H7 (cell line): ENCODE measurements around the genes URB1 and GART.

- RAMPAGE, long total RNA, result no peak
Measured at GRCh38 chr21:31174031-31174804, 135.9 kb upstream of the KRTAP19-8 start.

DNA sequence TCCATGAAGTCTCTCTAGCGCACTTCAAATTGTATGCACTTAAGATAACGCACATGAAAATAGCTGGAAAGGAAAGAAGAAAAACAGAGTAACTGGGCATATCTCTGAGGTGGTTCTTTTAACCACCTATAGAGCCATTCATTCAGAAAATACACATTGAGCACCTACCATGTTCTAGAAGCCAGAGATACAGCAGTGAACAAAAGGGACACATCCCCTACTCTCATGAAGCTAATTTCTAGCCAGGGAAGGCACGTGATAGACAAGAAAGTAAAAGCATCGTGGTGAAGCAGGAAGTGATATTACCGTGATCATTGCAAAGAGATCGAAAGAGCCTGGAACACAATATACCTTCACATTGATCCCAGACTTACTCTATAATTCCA is 76.0 kb downstream of the TIAM1 start:
- RAMPAGE, long total RNA, result no peak

DNA sequence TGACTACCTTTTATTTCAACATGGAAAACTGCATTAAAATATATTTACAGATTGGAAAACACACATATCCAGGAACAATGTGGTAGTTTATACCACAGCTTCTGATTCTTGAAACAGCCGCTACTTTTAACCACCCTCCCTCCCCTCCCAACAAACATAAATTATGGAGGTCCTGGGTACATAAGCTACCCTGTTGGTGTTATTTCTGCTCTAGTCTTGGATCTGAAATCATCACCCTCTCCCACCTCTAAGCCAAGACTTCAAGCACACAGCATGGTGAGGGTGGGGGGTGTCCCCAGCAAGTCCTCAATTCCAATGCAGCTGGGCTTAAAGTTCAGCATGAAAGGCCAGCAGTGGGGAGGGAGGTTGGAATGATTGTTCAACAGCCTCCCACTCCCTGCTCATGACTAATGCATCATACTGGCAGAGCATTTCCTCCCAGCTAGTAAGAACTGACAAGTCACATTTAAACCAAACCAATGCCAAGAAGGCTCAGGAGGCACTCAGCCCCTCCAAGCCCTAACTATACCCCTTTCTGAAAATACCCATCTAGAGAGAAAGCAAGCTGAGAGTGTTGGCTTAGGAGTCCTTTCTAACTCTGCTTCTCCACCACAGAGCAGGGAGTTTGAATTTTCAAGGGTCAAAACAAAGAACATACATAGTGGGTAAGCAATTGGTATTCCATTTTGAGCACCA is 50.1 kb downstream of the TIAM1 start:
- RAMPAGE, long total RNA, result no peak

DNA sequence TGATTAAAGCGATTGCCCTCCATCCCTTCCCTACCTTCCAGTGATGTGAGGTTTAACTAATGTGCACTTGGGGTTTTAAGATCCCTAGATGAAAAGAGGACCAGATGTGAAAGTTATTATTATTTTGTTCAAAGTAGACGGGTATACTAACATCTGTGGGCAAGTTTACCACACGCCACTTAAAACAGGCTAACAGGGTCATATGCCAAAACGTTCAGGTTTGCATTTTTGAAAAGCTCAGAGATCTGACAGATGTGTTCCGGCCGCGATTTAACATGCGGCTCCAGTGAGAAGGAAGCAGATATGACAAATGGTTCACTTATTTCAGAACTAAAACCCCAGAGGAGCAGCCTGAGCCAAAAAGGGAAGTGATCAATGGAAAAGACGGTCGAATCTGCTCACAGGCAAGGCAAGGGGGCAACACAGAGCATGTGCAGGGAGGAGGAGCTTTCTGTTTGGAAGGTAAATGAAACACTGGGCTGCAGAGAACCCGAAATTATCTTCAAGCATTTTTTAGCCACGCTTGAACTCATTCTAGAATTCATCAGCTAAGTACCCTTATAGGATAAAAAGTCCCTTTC is 17.2 kb downstream of the TIAM1 start:
- RAMPAGE, long total RNA, result no peak

GRCh38 chr21:31554521-31555211 is 104.8 kb upstream of the SOD1 start:
- RAMPAGE, long total RNA, result no peak

DNA sequence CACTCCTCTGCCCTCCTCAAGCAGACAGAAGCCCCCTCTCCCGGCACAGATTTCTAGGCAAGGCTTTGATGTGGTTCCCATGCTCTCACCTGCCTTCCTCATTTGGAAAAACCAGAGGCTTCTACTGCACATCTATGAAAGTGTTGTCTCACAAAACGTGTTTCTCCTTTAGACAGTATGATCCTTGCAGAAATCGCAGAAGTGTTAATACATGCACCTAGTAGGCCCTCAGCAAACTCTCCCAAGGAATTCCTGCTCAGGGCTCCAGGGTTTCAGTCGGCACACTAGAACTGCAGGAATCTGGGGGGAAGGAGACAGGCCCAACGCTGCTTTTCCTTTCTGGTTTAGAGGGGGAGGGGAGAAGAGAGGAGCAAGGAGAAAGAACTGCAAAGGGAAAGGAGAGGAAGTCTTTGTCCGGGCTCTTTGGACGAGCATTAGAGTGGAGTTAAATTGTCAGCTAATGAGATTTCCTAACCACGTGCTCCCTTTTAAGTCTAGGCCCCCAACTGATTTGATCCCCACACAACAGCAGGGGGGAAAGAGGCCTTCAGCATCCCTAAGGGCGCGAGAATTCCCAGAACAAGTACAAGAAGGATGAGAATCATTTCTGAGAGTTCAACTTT is 103.8 kb upstream of the SOD1 start:
- RAMPAGE, long total RNA, result no peak

GRCh38 chr21:31668474-31668939 is 9.0 kb downstream of the SOD1 start:
- RAMPAGE, long total RNA, result no peak

DNA sequence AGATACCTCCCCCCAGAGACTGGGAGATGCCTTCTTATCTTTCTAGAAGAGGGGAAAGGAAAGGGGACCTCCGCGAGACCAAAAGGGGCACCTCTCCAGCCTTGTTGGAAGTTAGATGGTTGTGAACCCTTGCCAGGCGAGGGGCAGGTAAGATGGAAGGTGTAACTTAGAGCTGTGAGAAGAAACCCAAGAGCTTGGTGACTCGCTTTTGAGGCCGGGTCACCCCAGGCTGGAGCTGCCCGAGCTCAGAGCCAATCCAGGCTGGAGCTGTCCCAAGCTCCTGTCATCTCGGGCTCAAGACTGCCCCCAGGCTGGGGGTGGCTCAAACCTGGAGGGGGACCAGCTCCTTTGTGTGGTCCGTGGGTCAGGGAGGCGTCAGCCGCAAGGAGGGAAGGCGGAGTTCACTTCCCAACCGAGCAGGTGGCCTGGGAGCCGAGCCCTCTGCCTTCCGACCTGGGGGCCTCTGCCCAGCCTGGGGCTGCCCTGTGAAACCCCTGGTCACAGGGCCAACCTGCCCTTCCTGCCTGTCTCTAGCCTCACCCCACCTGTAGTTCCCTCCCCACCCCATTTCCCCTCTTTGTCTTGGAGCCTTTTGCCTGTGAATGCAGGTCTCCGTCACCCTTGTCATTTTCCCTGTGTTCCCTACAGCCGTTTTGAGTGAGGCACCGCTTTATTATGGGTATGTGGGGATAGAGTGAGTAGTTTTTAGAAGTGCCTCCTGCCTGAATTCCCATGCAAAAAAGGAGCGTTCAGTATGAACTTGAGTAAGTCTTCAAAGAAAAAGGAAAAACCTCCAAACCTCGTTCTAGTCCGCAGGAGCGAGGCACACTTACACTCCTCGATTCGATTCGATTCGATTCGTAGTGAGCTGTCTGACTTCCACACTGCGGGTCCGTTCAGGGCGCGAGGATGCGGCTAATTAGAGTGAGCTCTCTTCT is 2.2 kb downstream of the HUNK start:
- RAMPAGE, long total RNA, result no peak

DNA sequence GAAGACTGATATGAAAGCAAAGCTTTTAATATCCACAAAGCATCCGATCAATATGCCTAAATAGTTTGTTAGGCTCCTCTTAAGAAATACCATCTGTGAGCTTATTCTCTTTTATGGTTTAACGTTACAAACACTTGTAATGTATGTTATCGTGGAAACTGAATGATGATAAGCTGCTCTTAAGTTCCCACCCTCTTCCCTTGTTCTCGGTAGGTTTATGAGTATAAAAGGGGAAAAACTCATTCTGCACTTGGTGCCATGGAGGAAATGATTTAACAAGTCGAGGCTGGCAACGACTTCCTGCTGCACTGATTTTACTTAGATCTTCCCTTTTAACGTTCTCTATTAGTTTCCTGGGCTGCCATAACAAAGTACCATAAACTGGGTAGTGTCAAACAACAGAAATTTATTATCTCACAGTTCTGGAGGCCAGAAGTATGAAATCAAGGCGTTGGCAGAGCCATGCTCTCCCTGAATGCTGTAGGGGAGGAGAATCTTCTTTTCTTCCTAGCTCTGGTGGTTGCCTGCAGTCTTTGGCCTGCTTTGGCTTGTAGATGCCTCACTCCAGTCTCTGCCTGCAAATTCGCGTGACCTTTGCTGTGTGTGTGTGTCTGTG is 26.1 kb downstream of the HUNK start:
- RAMPAGE, long total RNA, result no peak

GRCh38 chr21:32328703-32329058 is 30.0 kb downstream of the MRAP start:
- RAMPAGE, long total RNA, result no peak

- RAMPAGE, long total RNA, result start-site peak on the minus strand at chr21:32393001-32393015, 96 reads; start-site peak on the plus strand at chr21:32393133-32393140, 23 reads
Measured at GRCh38 chr21:32392713-32393493, at the start of gene URB1. URB1 (minus strand) TSS chr21:32393012.

GRCh38 chr21:32508077-32508507 is 77.2 kb downstream of the TCP10L start:
- RAMPAGE, long total RNA, result no peak

DNA sequence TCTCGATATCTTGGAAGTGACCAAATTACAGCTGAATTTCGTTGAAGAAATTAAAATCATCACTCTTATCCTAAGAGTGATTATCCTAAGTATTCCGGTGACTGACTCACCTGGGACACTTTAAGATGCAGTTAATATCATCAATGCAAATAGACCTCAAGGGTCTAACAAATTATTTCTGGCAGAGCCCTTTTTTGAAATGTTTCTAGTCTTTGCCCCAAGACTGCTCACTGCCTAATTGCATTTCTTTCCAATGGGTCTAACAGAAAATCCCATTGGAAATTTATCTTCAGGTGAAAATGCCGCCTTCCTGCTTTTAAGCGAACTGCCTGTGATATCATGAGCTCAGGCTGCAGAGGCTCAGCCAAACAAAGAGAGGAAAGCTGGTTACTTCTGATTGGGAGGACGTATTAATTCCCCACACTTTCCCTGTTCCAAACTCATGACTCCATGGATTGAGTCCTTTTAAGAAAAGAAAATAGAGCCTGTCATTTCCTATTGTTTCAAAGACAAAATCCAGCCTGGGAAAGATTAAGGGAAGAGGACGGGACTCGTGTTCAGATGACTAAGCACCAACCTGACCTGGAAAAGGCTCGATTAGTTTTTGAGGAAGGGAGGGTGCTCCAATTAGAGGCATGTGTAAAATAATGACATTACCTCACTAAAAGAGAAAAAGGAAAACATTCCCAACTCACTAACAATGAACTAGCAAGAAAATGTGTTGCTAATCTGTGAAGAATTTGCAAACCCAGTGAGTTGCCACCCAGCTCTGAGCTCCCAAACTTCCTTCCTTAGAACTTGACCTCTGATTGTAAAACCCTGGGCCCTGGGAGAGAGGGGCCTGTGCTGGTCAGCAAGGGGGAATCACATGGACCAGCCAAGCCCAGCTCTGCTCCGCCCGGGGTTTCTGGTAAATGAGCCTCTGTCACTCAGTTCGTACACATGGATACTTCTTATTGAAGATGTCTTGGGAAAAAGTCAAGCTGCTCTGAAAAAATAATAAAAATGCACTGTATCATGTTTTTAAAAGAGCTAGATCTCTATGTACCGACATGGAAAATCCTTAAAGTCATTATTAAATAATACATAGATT is 61.2 kb downstream of the TCP10L start:
- RAMPAGE, long total RNA, result no peak

DNA sequence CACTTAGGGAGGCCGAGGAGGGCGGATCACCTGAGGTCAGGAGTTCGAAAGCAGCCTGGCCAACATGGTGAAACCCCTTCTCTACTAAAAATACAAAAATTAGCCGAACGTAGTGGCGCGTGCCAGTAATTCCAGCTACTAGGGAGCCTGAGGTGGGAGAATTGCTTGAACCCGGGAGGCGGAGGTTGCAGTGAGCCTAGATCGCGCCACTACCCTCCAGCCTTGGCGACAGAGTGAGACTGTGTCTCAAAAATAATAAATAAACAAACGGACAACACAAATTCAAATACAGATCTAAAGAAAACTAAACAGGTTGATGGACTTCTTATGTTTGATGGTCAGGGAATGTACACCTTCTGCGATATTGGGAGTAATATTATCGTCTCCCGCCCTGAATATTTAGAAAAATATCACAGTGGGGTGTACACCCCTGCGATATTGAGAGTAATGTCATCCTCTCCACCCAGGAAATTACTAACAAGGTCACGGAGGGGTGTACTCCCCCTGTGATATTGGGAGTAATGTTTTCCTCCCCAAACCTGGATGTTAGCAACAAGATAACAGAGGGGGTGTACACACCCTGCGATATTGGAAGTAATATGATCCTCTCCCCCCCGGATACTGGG is 1.2 kb upstream of the CFAP298 start:
- RAMPAGE, long total RNA, result no peak

GRCh38 chr21:33364181-33364799 is 38.9 kb upstream of the IFNGR2 start:
- RAMPAGE, long total RNA, result no peak

- RAMPAGE, long total RNA, result no peak
Measured at GRCh38 chr21:33403180-33403351, 147 bp upstream of the IFNGR2 start.

DNA sequence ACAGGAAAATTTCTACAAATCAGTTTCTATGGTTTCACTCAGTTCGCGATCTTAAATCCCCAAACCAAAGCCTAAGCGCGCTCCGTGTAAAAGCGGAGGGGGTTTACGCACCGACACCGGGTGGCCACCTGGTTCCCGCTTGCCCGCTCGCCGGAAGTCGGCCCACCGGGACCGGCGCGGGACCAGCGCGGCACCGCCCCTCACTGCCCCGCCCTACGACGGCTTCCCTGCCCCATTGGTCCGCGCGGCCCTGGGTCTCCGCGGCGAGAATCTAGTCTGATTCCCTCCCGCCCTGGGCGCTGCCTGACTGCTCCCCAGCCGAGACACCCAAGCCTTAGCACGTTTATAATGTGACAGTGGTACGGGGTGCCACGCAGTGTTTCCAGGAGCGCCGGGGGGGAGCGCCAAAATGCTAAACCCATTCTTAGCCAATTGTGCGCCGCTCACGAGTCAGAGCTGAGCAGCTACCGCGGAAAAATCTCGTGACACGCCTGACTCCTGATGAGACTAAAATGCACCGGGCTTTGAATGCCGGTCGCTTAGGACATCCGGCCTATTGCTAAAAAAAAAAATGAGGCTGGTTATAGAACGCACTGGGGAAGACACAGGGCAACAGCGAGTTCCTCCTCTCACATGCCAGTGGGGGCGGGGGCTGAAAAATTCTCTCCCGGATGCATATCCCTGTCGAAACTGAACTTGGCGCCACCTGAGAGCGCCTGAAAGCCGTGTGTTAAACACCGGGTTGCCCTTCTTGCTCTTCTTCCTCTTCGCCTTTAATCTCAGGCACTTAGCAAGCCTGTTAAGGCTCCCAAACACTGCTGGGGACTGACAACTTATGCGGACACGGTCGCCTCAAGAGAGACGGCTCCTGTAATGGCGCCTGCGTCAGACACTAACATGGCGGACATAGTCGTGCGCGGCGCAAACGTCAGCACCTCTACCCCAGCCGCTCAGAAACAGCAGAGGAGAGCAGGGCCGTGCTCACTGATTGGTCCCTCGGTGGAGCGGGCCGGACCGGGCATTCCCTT is at the start of gene GART:
GART (minus strand) TSS at position 164 of the 1,028 bp plus-strand sequence.
- RAMPAGE, long total RNA, result start-site peak on the minus strand centred at position 152 of the sequence, 16 bp wide, 371 reads

DNA sequence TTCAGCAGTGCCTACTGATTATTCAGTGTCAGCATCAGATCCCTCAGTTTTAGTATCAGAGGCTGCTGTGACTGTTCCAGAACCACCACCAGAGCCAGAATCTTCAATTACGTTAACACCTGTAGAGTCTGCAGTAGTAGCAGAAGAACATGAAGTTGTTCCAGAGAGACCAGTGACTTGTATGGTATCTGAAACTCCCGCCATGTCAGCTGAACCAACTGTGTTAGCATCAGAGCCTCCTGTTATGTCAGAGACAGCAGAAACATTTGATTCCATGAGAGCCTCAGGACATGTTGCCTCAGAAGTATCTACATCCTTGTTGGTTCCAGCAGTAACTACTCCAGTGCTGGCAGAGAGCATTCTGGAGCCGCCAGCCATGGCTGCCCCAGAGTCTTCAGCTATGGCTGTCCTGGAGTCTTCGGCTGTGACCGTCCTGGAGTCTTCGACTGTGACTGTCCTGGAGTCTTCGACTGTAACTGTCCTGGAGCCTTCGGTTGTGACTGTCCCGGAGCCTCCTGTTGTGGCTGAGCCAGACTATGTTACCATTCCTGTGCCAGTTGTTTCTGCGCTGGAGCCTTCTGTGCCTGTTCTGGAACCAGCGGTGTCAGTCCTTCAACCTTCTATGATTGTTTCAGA is 10.2 kb downstream of the SON start:
- RAMPAGE, long total RNA, result no peak

DNA sequence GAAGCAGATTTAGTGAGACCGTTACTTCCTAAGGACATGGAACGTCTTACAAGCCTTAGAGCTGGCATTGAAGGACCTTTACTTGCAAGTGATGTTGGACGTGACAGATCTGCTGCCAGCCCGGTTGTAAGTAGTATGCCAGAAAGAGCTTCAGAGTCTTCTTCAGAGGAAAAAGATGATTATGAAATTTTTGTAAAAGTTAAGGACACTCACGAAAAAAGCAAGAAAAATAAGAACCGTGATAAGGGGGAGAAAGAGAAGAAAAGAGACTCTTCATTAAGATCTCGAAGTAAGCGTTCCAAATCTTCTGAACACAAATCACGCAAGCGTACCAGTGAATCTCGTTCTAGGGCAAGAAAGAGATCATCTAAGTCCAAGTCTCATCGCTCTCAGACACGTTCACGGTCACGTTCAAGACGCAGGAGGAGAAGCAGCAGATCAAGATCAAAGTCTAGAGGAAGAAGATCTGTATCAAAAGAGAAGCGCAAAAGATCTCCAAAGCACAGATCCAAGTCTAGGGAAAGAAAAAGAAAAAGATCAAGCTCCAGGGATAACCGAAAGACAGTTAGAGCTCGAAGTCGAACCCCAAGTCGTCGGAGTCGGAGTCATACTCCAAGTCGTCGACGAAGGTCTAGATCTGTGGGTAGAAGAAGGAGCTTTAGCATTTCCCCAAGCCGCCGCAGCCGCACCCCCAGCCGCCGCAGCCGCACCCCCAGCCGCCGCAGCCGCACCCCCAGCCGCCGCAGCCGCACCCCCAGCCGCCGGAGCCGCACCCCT is 11.8 kb downstream of the SON start:
- RAMPAGE, long total RNA, result no peak

GRCh38 chr21:33648306-33648903 is 6.1 kb downstream of the ITSN1 start:
- RAMPAGE, long total RNA, result no peak